Placental epithelial cell (primary cell): ENCODE measurements around the genes HDAC6 and GAGE12G.

- CAGE, long polyA plus RNA = no peak
Observed at GRCh38 chrX:48676516-48677505, 6.8 kb upstream of the WAS start.

- CAGE, long polyA plus RNA = no peak
Observed at GRCh38 chrX:48787469-48788497, 1.4 kb downstream of the GATA1 start.

GRCh38 chrX:48801859-48802297 lies at the start of gene HDAC6:
Gene HDAC6, plus strand, starts transcription at chrX:48802067.
- CAGE, long polyA plus RNA = no peak

DNA sequence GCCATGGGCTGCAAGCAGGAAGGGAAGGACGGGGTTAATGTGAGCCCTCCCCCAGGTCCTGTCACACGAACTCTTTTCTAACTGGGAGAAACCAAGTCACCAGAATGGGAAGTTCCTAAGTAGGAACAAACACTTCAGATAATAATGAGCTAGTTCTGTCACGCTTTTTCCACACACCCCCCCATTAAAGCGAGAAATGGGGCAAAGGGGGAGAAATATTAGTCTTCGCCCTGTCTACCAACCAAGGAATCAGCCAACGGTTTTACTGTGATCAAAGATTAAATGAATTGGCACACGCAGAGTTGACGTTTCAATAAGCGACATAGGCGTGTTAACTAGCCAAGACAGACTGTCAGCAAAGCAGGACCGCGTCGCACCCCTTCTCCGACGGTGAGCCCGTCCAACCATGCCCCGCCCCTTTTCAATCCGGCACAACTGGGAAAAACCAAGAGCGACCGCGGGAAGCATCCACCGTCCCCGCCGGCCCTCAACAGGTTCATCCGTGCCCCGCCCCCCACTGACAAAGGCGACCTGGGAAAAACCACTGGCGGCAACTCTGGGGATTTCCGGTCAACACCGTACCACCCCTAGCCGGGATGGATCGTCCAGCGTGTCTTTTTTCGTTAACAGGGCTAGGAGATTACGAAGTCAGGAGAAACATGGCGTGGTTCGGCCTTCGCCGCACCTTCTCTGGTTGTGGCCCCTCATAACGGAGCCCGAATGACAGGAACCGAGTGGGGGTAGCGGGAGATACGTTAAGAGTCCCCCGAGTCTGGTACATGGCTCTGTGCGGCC lies 520 bp downstream of the TIMM17B start:
- CAGE, long polyA plus RNA = no peak

DNA sequence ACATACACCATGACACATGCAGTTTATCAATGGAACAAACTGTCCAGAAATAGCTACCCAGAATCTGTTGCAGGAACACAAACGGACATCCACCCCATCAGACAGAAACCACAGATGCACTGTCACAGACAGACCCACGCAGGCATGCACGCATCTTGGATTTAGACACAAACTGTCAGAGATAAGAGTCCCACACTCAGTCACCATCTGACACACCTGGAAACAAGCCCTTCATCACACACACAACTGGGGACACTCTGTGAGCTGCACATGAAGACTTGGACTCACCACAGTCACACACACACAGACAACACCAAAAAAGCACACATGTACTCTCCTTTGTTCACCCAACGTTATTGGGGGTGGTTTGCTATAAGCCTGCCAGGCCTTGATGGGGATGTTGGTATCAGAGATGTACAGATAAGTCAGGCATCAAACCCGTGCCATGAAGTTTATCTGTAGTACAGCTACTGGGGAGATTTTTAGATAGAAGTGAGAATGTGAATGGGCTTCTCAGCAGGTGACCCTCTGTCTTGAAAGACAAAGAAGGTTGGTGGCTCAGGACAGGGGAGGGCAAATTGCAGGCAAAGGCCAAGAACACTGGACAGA lies 1.6 kb upstream of the PIM2 start:
- CAGE, long polyA plus RNA = no peak

- CAGE, long polyA plus RNA = no peak
Observed at GRCh38 chrX:49029053-49029815, 13.9 kb downstream of the TFE3 start.

- CAGE, long polyA plus RNA = no peak
Observed at GRCh38 chrX:49122195-49122841, 1.2 kb downstream of the GPKOW start.

DNA sequence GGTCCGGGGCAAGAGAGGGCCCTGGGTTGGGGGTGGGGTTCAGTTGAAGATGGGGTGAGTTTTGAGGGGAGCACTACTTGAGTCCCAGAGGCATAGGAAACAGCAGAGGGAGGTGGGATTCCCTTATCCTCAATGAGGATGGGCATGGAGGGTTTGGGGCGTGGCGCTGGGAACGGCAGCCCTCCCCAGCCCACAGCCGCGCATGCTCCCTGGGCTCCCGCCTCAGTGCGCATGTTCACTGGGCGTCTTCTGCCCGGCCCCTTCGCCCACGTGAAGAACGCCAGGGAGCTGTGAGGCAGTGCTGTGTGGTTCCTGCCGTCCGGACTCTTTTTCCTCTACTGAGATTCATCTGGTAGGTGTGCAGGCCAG lies at the start of gene GAGE12G:
TSS of gene GAGE12G (plus strand) at position 245 of the 369 bp plus-strand sequence.
- CAGE, long polyA plus RNA = no peak

DNA sequence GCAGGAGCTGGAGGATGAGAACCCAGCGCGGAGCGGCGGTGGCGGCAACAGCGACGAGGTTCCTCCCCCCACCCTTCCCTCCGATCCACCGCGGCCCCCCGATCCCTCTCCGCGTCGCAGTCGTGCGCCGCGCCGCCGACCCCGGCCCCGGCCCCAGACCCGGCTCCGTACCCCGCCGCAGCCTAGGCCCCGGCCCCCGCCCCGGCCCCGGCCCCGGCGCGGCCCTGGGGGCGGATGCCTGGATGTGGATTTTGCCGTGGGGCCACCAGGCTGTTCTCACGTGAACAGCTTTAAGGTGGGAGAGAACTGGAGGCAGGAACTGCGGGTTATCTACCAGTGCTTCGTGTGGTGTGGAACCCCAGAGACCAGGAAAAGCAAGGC lies 467 bp downstream of the USP27X start:
- CAGE, long polyA plus RNA = no peak

DNA sequence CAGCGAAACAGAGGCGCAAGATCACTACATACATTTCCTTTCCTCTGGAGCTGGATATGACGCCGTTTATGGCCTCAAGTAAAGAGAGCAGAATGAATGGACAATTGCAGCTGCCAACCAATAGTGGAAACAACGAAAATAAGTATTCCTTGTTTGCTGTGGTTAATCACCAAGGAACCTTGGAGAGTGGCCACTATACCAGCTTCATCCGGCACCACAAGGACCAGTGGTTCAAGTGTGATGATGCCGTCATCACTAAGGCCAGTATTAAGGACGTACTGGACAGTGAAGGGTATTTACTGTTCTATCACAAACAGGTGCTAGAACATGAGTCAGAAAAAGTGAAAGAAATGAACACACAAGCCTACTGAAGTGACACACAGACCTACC lies 2.0 kb downstream of the USP27X start:
- CAGE, long polyA plus RNA = no peak

DNA sequence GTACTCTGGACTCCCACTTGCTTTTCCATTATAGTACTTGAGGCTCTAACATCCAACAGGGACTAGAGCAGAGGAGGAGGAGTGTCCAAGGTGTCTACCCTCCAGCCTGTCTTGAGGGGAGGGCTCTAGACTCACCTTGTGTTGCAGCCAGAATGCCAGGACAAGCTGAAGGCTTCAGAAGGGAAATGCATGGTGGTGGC lies 167.3 kb upstream of the DGKK start:
- CAGE, long polyA plus RNA = no peak

DNA sequence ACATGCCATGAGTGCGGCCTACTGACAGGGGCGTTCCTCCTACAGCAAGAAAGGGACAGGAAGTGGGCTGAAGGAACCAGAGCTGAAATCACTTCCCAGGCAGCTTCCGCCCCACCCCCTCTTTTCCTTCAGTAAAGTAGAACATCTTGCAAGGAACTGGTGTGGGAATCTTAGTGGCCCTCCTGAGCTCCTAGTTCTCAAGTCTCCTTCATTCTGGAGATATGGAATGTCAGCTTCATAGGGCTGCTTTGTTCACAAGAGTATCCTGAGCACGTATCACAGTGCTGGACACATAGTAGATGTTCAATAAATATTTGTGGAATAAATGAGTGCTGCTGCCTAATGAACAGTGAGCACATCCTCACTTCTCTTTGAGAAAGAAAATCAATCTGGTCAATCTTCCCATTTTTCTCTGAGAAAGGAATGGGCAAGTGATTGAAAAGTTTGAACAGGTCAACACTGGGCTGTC lies 167.7 kb upstream of the DGKK start:
- CAGE, long polyA plus RNA = no peak

DNA sequence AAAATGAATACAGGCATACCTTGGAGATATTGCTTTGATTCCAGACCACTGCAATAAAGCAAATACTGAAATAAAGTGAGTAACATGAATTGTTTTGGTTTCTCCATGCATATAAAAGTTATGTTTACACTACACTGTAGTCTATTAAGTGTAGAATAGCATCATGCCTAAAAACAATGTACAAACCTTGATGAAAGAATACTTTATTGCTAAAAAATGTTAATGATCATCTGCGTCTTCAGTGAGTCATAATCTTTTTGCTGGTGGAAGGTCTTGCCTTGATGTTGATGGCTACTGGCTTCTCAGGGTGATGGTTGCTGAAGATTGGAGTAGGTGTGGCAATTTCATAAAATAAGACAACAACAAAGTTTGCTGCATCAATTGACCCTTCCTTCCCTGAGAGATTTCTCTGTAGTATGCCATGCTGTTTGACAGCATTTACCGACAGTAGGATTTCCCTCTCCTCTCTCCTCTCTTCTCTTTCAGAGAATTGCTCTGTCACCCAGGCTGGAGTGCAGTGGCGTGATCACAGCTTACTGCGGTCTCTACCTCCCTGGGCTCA lies 145.1 kb downstream of the SHROOM4 start:
- CAGE, long polyA plus RNA = no peak

GRCh38 chrX:50770913-50771292 lies 43.1 kb downstream of the SHROOM4 start:
- CAGE, long polyA plus RNA = no peak

DNA sequence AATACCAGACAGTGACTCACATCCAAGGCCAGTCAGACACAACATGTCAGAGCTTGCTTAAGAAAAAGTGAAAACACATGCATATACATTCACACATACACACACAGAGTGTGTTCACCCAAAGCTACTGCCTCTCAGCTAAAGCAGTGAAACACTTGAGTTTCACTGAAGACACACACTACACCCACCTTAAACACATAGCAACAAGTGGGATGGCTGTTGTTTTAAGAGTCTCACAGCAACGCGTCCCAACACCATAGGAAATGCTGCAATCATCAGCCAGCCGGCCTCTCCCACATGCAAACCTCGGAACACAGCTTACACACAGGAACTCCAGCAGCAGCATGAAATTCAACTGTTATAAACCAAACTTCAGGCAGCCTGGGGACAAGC lies 14.4 kb downstream of the SHROOM4 start:
- CAGE, long polyA plus RNA = no peak

DNA sequence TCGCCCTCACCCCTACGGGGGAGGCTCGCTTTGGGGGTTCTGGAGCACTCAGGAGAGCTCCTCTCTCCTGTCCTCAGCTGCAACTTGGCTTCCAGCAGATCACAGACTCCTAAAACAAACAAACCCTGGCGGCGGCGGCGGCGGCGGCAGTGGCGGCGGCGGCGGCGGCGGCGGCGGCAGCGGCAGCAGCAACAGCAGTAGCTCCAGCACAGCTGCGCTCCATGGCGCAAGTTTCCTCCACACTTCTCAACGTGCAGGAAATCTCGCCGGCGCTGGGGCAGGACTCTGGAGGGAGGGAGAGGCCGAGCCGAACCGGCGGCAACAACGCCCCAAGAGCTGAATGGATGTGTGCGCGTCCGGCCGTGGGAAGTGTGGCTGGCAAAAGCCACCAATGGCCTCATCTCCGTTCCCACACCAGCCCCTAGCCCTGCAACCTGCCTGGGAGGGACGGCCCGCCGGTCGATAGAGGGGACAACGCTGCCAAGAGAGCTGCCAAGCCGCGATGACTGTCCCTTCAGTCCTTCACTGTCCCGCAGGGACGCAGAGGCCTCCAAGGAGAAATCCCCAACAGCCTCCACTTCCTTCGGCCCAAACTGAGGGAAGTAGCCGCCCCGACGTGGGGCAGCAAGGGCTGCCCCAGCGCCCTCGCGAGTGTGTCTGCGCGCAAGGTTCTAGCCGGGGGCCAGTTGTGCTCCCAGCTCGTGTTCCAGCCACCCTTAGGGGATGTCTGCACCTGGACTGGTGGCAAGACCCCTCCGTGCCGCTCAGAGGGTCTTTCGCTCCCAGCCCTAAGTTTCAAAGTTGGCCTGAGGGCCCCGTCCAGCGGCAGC lies 769 bp downstream of the SHROOM4 start:
- CAGE, long polyA plus RNA = no peak

- CAGE, long polyA plus RNA = no peak
Observed at GRCh38 chrX:51395623-51396784, 10.7 kb upstream of the EZHIP start.

DNA sequence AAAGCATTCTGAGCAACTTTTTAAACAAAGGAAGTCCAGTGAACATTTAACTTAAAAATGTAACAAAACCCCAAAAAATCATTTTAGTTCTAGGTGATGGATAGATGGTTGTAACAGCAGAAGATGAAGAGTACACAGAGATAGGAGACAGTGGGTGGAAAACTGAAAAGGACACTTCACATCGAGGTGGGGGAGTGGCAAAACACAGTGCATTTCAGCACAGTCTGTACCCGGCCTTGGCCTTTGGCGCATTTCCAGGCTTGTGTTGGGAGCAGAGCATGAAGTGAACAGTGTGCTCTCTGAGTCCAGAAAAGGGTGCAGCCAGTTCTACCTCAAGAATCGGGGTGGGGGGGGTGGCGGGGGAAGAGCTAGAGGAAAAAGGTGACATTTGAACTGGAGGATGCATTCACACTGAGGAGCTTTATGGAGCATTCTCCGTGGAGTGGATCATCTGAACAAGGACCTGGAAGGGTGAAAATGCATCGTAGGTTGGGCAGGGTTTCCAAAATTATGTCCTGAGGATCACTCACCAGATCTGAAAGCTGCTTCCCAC lies 4.3 kb downstream of the TSPYL2 start:
- CAGE, long polyA plus RNA = no peak

GRCh38 chrX:53411601-53412395 lies 10.7 kb downstream of the SMC1A start:
- CAGE, long polyA plus RNA = no peak

DNA sequence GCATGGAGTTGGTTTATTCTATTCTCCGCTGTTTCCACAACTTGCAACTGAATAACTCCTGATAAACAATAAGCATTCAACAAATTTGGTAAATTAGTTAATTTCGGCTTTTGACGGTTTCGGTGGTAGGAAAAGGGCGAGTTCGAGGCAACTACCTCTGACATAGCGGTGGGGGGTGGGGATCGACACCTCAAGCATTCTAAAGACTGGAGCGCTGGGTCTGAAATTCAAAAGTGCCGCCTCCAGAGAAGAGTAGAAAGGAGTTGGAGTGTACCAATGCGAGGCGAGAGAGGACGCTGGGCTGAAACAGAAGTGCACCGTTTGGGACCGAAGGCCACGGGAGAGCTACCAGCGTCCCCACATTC lies 732 bp downstream of the SMC1A start:
- CAGE, long polyA plus RNA = no peak